ENCODE results near the gene PGD.

- PRO-cap: no peak
Observed at GRCh38 chr1:9308750-9309108, 16.0 kb downstream of the SPSB1 start.

GRCh38 chr1:9376392-9377611, 84.1 kb downstream of the SPSB1 start:
- PRO-cap: no peak

- PRO-cap: no peak
Observed at GRCh38 chr1:9399823-9400311, 107.2 kb downstream of the SPSB1 start.

DNA sequence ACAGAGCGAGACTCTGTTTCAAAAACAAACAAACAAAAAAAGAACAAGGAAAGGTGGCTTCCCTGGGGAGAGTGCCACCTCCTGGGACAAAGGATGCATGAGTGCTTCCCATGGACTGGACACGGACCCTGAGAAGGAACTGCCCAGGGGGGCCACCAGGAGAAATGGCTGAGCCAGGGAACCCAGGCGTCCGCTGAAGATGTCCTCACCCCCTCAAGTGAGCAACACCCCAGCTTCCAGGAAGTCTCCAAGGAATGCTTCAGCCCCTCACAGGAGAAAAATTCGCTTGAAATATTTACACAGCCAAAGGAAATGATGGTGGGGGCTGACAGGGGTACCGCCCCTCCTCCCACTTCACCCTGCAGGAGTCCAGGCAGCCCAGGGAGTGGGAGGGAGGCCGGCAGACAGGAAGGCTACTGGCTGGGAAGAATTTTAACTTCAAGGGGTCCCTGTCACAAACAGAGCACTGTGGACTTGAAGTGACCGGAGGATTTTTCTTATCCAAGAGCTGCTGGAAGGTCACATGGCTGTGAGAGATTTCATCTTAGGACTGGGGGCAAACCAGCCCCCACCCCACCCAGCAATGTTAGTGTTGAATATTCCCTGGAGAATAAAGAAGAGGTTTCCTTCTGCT, 90.9 kb upstream of the SLC25A33 start:
- PRO-cap: no peak

DNA sequence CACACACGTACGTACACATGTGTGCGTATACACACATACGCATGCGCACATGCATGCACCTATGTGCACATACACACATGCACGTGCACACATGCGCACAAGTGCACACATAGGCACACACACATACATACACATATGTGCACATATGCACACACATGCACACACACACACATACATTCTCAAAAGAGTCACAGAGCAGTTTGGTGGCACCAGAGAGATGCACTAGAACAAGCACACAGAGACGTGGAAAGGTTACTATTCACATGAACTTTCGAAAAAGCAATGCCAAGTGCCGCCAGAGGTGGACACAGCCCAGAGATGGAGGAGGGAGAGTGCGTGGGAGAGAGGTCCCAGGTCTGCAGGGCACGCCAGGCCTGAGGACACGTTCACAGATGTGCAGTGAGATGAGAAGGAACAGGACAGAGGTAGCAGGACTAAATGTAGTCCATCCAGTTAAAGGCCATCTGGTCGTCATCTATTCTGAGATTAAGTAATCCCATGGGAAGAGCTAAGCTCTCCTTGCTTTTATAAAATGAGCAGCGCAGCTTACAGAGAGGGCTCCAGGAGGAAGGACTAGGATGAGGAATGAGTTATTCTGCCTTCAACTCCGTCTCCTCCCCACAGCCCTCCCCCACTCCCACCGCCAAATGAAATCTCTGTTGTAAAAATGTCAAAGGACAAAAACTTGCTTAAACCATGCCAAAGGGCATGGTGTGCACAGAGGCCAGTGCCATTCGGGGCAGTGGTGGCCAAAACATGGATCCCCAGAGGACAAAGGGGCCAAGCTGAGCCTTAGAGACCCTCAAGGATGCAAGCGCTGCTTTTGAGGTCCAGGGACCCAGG, 85.5 kb upstream of the SLC25A33 start:
- PRO-cap: no peak

GRCh38 chr1:9728548-9728992, 77.0 kb downstream of the PIK3CD start:
- PRO-cap: no peak

- PRO-cap: unidirectional peak, plus-strand start at chr1:9730777
Observed at GRCh38 chr1:9730304-9731126, 79.0 kb downstream of the PIK3CD start.

DNA sequence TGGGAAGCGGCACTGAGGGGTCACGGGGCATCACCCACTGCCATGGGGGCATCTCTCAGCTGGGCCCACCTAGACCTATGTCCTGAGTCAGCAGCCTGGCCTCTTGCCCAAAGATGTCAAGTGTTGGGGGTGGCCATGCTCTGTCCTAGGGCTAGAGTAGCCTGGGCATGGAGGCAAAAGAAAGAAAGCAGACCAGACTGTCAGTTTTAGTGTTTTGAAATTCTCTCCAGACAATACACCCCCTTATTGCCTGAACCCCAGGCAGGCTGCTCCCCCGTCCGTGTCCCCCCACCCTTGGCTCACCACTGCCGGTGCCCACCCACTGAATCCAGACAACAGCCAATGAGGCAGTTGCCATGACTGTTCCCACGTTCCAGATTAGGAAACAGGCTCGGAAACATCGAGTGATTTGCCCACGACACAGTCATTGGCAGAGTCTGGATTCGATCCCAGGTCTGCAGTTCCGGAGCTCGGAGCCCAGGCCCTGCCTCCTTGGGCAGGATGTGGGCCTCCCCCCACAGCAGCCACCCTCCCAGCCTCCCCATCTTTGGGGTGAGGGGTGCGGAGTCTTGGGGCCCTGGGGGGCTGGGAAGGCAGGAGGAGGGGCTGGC, 20.2 kb upstream of the CLSTN1 start:
- PRO-cap: no peak

DNA sequence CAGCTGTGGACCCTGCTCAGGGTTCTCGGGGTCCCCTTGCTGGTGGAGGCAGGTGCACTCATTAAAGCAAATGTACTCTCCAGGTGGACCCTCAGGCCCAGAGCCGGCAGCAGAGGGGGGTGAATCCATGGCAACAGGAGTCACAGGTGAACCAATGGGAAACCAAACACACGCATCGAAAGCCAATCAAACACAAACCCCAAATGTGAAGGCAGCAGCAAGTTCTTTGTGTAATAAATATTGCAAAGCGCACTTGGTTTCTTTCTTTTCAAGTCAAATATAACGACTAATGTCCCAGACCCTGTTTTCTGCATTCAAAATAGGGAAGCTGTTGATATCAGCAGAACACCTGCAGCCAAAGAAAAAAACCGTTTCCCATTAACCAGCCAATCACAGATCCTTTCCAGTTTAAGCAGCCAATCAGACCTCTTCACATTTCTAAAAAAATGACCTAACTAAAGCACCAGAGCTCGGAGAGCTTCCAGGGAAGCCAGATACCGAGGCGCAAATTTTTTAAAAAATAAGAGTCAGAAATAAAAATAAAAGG, 26.2 kb upstream of the CLSTN1 start:
- PRO-cap: no peak

- PRO-cap: no peak
Observed at GRCh38 chr1:9852433-9852879, 28.7 kb upstream of the CLSTN1 start.

- PRO-cap: bidirectional peak, plus-strand start at chr1:9900620, minus-strand start at chr1:9900496
Observed at GRCh38 chr1:9900241-9901025, 9.6 kb downstream of the CTNNBIP1 start.

DNA sequence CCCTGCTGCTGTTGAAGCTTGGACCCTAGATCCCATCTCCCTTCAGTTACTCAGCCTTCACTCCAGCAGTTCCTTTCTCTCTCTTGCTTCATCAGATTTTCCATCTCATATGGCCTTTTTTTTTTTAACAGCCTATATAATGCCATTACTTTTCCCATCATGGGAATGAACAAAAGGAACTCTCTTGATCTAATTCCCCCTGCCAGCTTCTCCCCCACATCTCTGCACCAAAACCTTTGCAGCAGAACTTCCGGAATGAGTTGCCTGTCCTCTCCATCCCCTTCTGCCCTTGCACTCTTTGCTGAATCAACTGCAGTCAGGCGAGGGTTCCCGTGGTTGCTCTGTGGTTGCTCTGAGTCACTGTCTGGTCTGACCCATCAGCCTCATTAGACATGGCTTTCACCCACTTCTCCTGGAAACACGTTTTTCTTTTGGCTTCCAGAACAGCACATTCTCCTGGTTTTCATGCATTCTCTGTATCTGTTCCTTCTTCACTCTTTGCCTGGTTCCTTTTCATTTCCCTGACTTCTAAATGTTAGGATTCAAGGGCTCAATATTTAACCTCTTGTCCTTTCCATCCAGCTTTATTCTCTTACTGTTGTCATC, 41.6 kb downstream of the UBE4B start:
- PRO-cap: no peak

DNA sequence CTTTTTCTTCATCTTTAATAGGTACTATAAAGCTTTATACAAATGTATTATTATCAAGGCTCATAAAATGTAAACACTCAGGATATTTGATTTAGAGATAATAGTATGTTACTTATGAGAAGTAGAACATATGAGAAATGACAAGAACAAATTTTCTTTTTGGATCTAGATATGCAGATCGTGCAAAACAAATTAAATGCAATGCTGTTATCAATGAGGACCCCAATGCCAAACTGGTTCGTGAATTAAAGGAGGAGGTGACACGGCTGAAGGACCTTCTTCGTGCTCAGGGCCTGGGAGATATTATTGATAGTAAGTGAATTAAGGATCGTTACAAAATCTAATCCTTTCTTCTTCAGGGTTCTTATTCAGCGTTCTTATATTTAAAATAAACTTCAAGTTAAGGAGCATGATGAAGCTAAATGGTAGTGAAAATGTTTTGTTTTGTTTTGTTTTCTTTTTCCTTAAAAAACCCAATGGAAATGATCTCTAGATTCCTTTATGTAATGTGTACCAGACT, 67.5 kb downstream of the KIF1B start:
- PRO-cap: no peak

- PRO-cap: no peak
Observed at GRCh38 chr1:10280500-10280805, 70.1 kb downstream of the KIF1B start.

- PRO-cap: no peak
Observed at GRCh38 chr1:10296271-10296810, 86.0 kb downstream of the KIF1B start.

GRCh38 chr1:10303205-10304166, 93.1 kb downstream of the KIF1B start:
- PRO-cap: no peak

DNA sequence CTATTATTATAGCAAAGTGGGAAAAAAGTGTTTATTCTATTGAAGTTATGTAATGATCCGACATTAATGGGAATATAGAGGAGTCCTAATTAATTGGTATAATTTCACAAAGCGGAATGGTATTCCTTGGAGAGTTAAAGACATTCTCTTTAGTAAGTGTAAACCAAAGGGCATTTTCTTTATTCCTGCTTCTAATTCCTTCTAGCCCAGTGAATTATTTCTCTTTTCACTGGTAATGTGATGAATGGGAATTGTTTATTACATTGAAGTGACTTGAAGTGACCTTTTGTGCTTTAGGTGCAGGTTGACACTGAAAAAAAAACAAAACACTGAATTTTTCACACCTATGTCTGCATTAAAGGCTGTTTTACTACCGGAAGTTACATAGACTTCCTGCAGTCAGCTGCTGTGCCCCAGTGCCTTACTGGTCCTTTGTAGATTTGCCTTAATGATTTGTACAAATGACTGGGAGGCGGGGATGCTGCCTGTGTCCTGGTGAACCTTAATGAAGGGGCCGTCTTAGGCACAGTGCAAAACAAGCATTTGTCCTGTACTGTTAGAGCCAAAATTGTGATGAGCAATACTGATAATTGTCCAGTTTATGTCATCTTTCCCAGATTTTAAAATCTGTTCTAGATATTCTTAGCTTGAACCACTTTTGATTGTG, 91.0 kb upstream of the PGD start:
- PRO-cap: no peak

- PRO-cap: no peak
Observed at GRCh38 chr1:10339728-10340249, 59.1 kb upstream of the PGD start.

DNA sequence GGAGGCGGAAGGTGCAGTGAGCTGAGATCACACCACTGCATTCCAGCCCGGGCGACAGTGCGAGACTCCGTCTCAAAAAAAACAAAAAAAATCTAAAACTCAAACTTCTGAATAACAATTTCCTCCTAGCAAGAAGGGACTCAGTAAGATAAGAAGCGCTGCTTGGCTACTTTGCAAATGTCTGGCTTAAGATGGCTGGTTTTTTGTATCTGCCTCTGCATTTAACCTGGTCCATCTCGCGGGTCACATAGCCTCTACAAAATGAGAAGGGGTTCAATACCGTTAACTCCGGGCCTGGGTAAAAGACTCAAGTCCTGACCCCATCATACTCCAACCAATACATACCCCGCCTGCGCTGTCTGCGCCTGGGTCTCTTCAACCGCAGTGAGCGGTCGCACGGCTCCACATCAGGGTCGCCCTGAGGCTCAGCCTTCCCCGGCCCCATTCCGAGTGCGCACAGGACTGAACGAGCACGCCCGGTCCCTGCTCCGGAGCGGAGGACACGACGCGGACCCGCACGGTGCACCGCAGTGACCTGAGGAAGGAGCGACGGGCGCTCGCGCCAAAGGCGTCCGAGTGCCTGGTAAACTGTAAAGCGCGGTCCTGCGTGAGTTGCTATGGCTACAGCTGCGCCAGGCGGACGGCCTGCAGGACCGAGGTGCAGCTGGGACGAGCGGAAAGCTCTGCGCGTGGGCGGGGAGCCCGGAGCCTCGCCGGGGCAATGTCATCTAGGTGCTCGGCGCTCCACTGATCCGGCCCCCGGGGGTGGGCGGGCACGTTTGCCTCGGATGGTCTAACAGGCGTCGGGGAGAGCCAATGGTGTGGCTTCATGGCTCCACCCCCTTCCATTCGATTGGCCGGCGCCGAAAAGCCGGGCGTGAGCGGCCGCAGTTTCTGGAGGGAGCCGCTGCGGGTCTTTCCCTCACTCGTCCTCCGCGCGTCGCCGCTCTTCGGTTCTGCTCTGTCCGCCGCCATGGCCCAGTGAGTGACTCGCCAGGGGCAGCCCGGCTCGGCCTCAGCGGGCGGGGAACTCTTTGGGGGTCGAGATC, at the start of gene PGD:
Gene PGD, plus strand, starts transcription at position 920 of the 1,049 bp plus-strand sequence.
- PRO-cap: unidirectional peak, plus-strand start at position 449 of the sequence; bidirectional peak, plus-strand start at position 925 of the sequence, minus-strand start at position 685 of the sequence

GRCh38 chr1:10524796-10525823, 50.4 kb downstream of the PEX14 start:
- PRO-cap: no peak

All from bile duct (tissue), 1 donor.